B cell (primary cell): ENCODE data around the genes CCDC159 and ZNF564.

- PRO-cap, result no peak
- CAGE, long polyA plus RNA, result no peak
Observed at GRCh38 chr19:10918521-10919294, 9.7 kb downstream of the YIPF2 start.

DNA sequence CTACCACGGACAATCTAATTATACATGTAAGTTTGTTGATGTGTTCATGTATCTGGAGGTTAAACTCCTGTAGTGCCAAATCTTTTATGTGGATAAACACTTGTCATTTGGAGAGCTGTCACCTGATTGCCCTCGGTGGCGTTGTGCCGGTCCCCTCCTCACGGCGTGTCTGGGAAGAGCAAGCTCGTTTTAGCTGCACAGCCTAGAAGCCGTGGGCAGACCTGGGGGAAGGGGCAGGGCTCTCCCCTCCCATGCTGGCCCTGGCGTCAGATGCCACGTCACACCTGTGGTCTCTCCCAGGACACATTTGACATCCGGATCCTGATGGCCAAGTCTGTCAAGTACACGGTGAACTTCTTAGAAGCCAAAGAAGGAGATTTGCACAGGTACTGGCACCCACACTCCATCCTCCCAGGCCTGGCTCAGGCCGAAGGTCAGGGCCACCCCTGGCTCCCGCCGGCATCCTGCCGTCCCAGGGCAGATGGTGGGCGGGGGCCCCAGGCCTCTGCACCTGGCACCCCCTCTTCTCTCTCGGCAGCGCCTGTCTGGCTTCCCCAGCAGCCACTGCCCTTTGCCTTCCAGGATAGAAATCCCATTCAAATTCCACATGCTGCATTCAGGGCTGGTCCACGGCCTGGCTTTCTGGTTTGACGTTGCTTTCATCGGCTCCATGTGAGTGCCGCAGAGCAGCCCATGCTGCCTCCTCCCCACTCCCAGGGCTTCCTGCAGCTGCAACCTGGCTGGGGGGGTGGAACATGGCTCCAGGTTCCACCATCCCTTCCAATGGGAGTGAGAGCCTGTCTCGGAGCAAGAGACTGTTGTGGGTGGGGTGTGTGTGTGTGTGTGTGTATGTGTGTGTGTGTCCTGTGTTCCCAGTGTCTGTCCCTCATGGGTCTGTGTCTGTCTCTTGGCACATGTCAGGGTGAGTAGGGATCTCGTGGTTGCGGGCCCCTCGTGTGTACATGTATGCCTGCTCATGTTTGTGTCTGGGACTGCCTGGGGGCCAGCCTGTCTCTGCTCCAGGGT, 8.8 kb downstream of the YIPF2 start:
- PRO-cap, result unidirectional peak, minus-strand start at position 547 of the sequence
- CAGE, long polyA plus RNA, result no peak

- PRO-cap, result no peak
- CAGE, long polyA plus RNA, result no peak
Observed at GRCh38 chr19:10960115-10960619, 663 bp upstream of the SMARCA4 start.

GRCh38 chr19:11033851-11034388, 55.3 kb upstream of the LDLR start:
- PRO-cap, result no peak
- CAGE, long polyA plus RNA, result no peak

- PRO-cap, result unidirectional peak, minus-strand start at chr19:11058343
- CAGE, long polyA plus RNA, result no peak
Observed at GRCh38 chr19:11058155-11058971, 30.9 kb upstream of the LDLR start.

DNA sequence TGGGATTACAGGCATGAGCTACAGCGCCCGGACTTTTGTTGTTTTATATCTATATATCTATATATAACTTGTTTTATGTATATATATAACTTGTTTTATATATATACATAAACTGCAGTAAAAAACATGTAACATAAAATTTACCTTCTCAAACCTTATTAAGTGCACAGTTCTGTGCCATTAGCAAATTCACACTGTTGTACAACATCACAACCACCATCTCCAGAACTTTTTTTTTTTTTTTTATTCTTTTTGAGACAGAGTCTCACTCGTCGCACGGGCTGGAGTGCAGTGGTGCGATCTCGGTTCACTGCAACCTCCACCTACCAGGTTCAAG, 20.2 kb downstream of the LDLR start:
- PRO-cap, result no peak
- CAGE, long polyA plus RNA, result no peak

GRCh38 chr19:11293568-11294212, 2.3 kb upstream of the TSPAN16 start:
- PRO-cap, result no peak
- CAGE, long polyA plus RNA, result no peak

DNA sequence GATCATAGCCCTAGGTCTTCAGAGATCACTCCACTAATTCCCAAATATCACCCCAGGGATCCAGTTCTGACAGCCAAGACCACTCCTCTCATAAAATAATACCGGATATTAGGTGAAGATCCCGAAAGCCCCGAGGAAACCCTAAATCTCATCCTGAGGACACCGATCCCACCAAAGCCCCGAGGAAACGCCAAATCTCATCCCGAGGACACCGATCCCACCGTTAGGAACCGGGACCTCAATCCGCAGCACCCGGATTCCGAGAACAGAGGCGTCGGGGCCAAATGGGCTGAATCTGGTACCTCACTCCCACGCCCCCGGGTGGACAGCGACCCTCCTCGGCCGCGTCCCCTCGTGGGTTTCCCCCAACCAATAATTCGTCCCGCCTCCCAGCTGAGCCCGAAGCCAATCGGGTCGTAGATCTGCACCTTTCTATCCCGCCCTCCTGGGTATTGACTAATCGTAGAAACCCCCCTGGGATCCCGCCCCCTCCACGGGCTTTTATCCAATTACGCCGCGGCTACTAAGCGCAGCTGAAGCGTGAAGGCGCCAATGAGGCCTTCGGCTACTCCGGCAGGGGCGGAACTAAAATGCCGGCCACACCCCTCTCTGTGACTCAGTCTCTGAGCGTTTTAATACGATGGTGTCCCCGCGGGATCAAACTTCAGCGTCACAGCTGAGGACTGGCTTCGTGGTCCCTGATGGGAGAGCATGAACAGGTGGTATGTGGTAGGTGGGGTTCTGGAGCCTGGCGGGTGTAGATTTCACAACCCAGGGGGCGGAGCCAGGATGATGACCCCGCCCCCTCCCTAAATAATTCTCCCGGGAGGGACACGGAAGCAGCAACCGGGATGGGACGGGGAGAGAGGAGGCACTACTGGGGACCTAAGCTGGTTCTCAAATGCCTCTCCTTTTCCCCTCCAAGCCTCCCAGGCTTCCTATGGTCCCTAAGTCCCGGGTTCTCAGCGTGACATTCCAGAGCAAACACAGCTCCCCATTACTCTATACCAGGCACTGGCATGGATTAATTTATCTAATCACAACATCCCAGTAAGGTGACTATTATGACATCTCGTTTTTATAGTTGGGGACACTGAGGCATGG, at the start of gene CCDC159:
TSS of gene CCDC159 (plus strand) at position 614 of the 1,104 bp plus-strand sequence.
- PRO-cap, result bidirectional peak, plus-strand start at position 660 of the sequence, minus-strand start at position 362 of the sequence; unidirectional peak, plus-strand start at position 842 of the sequence
- CAGE, long polyA plus RNA, result start-site peak on the minus strand centred at position 349 of the sequence, 39 bp wide, 182 and 185 reads in 2 replicates; start-site peak on the plus strand centred at position 641 of the sequence, 91 bp wide, 1,311 and 1,649 reads in 2 replicates

- PRO-cap, result no peak
- CAGE, long polyA plus RNA, result no peak
Observed at GRCh38 chr19:11376851-11377851, 2.7 kb downstream of the SWSAP1 start.

DNA sequence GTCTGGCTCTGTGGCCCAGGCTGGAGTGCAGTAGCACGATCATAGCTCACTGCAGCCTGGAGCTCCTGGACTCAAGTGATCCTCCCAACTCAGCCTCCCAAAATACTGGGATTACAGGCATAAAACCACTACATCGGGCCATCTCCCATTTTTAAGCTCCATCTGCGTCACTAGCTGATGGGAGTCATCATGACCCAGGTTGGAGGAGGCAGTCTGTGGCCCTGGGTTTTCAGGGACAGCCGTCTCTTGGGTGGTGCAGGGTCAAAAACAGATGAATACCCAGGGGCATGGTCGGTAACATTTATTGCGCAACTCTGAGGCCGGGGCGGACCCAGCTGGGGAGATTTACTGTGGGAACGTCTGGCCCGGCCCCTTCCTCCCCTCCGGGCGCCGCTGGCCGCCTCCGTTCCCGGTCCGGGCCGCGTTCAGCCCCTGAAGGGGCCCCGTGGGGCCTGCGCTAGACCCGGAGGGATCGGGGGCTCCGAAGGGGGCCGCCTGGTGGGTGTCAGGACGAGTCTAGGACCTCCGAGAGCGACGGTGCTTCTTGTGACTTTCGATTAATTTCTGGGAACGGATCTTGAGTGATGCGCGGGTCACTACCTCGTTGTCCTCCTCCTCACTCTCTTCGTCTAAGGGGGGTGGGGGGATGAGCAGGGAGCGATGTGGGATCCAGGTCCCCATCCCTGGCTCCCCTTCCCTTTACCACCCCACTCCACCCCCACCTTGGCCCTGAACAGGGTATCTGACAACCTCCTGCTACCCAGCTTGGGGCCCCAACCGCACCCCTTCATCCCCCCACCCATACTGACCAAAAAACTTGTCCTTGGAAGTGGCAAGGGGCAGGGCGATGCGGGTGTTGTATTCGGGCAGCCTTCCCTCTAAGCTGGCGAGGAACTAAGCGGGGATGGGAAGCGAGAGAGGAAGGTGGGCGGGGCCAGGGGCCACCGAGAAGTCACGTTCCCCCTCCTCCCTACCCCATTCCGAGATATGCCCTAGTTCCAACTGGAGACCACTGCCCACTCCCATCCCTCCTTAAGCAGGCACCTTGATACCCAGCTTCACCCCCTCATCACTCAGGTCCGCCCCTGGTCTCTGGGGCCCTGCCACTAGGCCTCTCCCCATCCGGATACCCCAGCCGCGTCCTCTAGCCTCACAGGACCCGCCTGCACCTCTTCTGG, 1.6 kb upstream of the RGL3 start:
- PRO-cap, result no peak
- CAGE, long polyA plus RNA, result no peak

DNA sequence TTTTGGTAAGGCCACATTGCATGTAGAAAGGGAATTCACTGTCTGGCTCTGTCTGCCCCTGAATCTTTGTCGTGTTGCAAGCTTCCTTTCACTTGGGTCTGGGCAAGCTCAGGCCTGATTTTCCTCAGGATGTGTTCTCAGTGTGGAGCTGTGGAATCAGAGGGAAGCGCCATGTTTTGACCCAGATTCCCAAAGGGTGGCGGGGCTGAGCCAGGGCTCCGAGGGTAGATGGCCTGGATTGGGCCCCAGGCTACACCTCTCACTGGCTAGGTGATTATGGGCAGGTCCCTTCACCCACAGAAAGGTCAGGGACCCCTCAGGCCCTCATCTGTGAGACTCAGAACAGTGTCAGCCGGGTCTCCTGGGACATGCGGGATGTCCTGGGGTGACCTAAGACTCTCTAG, 8.7 kb downstream of the PRKCSH start:
- PRO-cap, result no peak
- CAGE, long polyA plus RNA, result no peak

- PRO-cap, result no peak
- CAGE, long polyA plus RNA, result no peak
Observed at GRCh38 chr19:11536014-11536354, 2.7 kb upstream of the CNN1 start.

GRCh38 chr19:11583900-11584420, 6.5 kb upstream of the ACP5 start:
- PRO-cap, result no peak
- CAGE, long polyA plus RNA, result no peak

DNA sequence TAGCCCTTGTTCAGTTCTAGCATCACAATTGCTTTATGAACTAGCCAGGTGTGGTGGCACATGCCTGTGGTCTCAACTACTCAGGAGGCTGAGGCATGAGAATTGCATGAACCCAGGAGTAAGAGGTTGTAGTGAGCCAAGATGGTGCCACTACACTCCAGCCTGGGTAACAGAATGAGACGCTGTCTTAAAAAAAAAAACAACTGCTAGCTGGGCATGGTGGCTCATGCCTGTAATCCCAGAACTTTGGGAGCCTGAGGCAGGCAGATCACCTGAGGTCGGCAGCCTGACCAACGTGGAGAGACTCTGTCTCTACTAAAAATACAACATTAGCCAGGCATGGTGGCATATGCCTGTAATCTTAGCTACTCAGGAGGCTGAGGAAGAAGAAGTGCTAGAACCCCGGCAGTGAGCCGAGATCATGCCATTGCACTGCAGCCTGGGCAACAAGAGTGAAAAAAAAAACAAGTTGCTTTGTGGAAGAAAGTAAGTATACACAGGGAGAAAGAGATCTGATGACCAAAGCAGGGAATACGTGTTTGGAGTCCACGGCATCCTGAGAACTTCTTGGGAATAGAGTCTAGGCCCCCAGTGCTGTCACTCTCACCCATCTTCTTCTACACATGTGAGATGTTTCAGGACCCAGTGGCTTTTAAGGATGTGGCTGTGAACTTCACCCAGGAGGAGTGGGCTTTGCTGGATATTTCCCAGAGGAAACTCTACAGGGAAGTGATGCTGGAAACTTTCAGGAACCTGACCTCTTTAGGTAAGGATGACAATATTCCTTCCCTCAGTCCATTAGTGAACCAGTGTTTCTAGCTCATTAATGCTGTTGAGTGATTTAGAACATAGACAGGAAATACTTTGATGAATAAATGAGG, 15.8 kb downstream of the ZNF440 start:
- PRO-cap, result no peak
- CAGE, long polyA plus RNA, result no peak

- PRO-cap, result no peak
- CAGE, long polyA plus RNA, result no peak
Observed at GRCh38 chr19:11964035-11964307, 869 bp upstream of the ZNF763 start.

DNA sequence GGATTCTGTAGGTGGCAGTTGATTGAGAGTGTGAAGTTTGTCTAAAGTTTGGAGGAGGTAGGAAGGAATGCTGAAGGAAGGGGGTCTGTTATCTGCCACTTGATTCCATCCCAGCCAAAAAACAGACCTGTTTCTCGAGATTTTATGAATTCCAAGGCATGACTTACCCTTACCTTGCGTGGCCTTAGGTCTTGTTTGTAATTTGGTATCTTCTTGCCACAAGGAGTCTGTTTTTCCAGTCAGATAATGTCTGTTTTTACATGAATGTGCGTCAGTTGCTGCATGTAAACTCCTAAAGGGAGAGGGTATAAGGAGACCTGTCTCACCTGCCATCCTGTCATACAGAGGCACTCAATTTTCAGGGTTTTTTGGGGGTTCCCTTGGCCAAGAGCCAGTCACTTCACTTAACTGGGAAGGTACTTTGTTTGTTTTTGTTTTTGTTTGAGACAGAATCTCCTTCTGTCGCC, 1.1 kb downstream of the ZNF763 start:
- PRO-cap, result no peak
- CAGE, long polyA plus RNA, result no peak

DNA sequence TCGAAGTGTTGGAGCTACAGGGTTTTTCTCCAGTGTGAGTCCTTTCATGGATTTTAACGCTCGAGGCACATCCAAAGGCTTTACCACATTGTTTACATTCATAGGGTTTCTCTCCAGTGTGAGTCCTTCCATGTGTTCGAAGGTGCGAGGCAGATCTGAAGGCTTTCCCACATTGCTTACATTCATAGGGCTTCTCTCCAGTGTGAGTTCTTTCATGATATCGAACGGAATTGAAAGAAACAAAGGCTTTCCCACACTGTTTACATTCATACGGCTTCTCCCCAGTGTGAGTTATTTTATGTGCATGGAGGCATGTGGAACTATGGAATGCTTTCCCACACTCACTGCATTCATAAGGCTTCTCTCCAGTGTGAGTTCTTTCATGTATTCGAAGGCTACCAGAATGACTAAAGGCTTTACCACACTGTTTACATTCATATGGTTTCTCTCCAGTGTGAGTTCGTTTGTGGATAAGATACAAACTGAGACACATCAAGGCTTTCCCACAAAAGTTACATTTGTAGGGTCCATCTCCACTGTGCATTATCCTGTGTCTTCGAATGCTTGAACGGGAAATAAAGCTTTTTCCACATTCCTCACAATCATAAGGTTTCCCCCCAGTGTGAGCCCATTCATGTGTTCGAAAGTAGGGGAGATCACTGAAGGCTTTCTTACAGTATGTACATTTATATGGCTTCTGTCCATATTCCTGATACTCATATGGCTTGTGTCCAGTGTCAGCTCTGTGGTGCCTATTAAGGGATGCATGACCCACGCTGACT, 5.4 kb upstream of the ZNF20 start:
- PRO-cap, result no peak
- CAGE, long polyA plus RNA, result no peak

- PRO-cap, result no peak
- CAGE, long polyA plus RNA, result no peak
Observed at GRCh38 chr19:12159680-12160079, 3.1 kb upstream of the ZNF625 start.

GRCh38 chr19:12525194-12525810, 26.0 kb downstream of the ZNF564 start:
- PRO-cap, result no peak
- CAGE, long polyA plus RNA, result no peak

DNA sequence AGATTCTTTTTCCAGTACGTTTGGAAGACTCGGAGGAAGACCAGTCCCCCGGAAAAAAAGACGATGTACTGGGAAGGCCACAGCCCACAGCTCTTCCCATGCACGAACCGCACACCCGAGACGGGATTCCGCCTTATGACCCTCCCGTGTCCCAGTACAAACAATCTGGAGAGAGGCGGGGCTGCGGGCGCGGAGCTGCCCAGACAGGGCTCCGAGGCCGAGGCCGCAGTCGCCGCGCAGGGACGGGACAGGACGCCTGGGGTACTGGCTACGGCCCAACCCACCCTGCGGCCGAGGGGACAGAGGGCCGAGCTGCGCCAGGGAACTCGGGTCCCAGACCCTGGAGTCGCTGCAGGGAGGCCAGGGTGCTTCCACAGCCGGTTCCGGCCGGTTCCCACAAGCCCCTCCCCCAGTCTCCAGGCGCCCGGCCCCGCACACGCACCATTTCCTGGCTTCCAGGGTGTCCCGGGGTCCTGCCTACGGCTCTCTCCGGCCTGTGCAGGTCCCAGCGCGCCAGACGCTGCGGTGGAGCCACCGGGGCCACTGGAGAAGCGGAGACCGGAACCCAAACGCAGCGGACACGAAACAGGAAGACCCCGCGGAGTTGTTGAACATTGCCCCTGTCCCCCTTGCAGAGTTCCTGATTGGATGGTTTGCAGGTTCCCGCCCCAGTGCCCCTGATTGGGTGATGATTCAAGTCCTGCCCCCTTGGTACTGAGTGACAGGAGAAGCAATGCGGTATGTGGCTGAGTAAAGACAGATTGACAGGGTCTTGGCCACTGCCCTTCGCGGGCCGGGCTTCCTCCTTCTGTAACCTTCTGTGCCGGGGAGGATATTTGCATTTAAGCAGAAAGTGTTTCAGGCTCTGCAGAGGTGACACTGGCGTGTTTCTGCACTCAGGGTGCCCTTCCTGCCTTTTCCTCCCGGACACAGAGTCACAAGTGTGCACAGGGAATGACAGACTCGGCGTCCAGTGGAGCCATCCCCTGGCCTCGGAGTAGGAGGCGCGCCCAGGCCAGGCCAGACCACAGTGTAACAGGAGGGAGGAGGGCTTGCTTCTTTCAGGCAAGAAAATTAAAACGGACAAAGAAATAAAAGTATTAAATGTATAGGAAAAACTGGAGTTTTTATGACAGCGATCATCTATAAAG, at the start of gene ZNF564:
TSS of gene ZNF564 (minus strand) at position 595 of the 1,151 bp plus-strand sequence.
- PRO-cap, result unidirectional peak, plus-strand start at position 228 of the sequence; bidirectional peak, plus-strand start at position 441 of the sequence, minus-strand start at position 342 of the sequence; bidirectional peak, plus-strand start at position 849 of the sequence, minus-strand start at position 595 of the sequence
- CAGE, long polyA plus RNA, result no peak